Pulmonary artery (tissue), 1 donor: ENCODE measurements around a stretch of chr2.

- PRO-cap = no peak
Measured at GRCh38 chr2:191247623-191248151, 2.5 kb downstream of the MYO1B start.

GRCh38 chr2:191262875-191263799, 17.9 kb downstream of the MYO1B start:
- PRO-cap = no peak

DNA sequence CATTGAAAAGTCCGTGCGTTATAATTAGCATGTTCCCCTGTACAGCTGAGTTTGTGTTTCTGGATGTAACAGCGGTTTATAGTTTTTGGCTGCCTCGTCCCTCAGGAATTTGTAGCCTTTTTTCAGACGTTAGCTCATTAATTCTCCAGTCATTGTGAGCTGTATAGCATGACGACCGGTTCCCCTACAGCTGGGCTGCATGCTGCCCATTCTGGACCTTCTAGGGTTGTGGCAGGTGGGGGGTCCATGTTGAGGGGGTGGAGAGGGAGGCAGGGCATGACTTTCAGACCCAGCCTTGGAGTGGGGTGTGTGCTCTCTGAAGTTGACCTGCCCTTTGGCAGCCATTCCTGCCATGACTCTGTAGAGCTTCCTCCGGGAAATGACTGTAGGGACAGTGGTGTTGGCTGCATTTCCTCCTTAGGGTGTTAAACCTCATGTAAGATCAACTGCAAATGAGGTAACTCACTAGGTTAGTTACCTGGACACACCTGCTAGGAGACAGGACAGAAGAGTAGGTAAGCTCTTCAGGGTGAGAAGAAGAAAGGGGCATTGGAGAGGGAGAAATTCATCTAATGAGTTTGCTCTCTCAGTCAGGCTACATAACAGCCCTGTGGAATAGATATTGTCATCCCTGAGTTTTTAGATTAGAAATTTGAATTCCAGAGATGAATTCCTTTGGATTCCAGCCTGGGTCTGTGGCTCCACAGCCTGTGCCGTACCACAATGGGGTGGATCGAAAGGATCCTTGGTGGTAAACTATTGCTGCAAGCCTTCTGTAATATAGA, 20.7 kb downstream of the MYO1B start:
- PRO-cap = no peak

- PRO-cap = no peak
Measured at GRCh38 chr2:191436812-191437081, 191.5 kb downstream of the MYO1B start.

GRCh38 chr2:191625061-191625763, 52.7 kb upstream of the NABP1 start:
- PRO-cap = no peak

DNA sequence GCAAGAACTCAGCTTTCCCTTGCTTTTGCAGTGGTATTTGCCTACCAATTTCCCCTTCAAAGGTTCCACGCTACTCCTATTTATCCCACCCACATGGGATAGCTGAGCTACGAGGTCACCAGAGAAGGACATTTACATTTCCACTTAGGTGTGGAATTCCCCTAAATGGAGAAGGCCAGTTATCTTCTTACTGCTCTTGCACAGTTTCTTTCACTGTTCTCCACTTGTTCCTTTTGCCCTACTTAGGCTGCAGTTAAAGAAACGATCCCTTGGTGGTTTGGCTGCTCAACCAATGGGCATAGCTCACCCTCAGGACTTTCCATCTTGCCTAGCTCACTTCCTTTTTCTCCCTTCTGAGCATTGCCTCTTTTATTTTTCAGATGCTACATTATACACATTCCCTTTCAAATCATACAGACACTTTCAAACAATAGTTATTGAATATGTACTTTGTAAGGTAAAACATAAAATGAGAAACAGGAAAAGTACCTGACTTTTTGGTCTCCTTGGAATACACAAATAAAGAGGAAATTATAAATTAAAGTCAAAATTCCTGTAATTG, 11.2 kb upstream of the NABP1 start:
- PRO-cap = no peak

DNA sequence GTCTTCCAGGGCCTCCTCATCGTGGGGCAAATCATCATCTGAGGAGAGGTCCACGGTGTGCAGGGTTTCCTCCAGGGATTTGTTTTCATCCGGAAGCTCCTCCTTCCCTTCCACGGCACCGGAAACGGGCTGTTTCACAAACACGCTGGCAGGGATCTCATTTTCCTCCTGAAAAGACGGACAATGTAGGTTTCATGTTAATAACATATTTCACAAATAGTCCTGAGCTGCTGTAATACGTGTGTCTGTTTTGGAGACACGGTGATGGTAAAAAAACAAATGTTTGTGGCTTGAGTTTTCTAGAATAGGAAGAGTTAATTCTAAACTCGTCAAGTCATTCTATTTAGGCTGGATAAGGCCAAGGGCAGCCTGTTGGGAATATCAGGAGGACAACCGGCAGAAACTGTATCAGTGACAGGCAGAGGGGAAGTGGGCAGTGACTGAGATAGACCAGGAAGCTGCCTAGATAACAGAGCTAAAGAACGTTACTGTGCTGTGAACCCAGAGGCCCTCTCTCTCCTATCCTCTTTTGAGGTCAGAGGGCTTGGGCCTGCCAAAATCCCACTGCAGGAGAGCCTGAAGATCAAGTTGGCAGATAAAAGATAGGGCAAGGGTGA, 10.2 kb downstream of the CAVIN2 start:
- PRO-cap = no peak

DNA sequence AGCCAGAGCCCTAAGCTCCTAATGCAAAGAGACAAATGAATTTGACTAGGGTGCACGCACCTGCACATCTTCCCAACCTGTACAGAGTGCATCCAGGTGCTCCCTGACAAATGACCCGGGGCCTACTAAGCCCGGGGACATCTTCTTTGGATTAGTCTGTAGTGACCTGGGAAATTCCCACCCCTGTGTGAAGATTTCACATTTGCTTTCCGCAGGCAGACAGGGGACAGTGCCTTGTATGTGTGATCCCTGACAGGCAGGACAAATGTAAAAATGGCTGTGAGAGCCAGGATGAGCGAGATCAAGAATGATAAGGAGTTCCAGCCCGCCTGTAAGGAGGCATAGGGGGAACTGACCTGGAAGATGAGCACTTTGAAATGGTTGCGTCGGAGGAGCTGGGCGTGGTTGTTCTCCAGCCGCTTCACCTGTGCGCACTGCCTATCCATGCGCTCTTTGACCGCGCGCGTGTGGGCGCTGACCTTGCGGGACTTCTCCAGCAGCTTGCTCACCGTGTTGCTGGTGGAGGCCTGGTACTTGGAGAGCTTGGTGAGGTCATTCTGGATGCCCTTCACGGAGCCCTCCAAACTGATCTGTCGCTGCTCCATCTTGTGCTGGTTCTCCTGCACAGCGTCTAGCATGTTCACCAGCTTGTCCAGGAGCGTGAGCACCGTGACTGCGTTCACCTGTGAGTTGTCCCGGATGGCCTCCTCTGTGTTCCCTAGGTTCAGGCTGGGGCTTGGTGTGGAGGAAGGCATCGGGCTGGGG, 619 bp downstream of the CAVIN2 start:
- PRO-cap = no peak

DNA sequence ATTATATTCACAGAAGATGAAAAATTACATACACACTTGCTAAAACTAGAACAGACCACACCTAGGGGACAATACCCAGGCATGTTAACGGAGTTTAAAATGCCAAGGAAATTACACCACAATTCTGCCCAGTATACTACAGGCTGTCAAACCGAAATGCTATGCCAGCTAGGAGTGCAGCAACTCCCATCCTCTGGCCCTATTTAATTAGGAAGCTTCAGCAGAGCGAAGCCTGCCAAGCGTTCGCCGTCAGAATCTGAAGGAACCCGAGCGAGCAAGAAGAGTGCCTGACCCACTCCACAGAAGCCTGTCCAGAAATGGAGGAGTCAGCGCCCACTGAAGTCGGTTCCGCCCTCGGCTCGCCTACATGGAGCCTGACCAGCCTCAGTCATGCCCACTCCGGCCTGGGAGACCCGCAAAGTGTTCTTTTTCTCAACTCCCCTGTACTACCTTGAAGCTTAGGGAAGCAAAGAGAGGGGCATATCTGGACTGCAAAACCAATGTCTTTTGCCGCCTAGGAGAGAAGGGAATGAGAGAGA, 1.5 kb downstream of the TMEFF2 start:
- PRO-cap = no peak

DNA sequence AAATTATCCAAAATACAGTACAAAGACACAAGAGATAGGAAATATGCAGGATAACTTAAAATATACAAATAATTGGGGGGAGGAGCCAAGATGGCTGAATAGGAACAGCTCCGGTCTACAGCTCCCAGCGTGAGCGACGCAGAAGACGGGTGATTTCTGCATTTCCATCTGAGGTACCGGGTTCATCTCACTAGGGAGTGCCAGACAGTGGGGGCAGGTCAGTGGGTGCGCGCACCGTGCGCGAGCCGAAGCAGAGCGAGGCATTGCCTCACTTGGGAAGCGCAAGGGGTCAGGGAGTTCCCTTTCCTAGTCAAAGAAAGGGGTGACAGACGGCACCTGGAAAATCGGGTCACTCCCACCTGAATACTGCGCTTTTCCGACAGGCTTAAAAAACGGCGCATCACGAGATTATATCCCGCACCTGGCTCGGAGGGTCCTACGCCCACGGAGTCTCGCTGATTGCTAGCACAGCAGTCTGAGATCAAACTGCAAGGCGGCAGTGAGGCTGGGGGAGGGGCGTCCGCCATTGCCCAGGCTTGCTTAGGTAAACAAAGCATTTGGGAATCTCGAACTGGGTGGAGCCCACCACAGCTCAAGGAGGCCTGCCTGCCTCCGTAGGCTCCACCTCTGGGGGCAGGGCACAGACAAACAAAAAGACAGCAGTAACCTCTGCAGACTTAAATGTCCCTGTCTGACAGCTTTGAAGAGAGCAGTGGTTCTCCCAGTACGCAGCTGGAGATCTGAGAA, 976.1 kb upstream of the TMEFF2 start:
- PRO-cap = no peak

DNA sequence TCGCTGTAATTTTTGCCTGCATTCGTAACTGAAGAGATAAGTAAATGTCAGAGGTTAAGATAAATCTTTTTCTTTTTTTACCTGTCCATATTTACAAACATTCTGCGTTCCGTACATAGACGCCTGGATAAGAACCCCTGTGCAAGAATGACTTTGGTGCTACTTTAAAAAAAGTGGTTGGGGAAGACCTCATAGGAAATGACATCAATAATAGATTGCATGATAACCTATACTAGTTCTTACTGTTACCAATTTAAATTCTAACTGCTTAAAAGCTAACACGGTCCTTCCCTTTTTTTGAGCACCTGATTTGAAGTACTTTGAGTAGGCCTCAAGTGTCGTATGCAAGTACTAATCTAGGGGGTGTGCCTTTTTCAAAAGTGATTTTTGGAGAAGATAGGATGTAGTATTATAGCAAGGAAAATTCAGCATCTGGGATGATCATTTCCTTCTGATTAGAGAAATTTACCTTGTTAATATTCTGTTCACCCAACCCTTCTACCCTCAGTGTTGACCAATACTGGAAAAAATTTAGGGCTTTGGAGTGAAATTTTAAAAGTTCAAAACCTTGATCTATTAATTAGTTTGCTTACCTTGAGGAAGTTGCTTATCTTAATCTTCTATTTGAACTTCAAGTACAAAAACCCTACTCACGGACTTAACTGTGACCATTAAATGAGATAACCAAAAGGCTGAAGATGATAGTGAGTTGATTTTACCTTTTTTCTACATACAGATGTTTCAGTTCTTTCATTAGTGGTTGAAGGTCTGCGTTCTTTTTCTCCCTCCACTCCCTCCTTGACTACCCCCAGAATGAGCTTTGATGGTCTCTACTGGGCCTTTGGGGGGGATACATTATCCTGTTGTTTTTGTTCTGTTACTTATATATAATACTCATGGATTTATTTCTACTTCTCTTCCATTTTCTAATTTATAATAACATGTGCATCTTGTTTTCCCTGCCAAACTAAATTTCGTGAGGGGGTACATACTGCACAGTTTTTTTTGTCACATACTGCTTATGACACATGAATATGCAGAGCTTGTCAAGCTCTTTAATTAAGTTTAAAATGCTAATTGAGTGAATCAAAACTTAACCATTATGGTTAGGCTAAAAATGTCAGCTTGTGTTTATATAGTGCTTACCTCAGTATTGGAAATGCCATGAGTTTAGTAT, 2.4 kb downstream of the SLC39A10 start:
- PRO-cap = no peak

GRCh38 chr2:196140669-196141067, 30.7 kb downstream of the STK17B start:
- PRO-cap = no peak

- PRO-cap = no peak
Measured at GRCh38 chr2:196163111-196163707, 8.2 kb downstream of the STK17B start.

GRCh38 chr2:196189075-196189385, 17.7 kb upstream of the STK17B start:
- PRO-cap = no peak

DNA sequence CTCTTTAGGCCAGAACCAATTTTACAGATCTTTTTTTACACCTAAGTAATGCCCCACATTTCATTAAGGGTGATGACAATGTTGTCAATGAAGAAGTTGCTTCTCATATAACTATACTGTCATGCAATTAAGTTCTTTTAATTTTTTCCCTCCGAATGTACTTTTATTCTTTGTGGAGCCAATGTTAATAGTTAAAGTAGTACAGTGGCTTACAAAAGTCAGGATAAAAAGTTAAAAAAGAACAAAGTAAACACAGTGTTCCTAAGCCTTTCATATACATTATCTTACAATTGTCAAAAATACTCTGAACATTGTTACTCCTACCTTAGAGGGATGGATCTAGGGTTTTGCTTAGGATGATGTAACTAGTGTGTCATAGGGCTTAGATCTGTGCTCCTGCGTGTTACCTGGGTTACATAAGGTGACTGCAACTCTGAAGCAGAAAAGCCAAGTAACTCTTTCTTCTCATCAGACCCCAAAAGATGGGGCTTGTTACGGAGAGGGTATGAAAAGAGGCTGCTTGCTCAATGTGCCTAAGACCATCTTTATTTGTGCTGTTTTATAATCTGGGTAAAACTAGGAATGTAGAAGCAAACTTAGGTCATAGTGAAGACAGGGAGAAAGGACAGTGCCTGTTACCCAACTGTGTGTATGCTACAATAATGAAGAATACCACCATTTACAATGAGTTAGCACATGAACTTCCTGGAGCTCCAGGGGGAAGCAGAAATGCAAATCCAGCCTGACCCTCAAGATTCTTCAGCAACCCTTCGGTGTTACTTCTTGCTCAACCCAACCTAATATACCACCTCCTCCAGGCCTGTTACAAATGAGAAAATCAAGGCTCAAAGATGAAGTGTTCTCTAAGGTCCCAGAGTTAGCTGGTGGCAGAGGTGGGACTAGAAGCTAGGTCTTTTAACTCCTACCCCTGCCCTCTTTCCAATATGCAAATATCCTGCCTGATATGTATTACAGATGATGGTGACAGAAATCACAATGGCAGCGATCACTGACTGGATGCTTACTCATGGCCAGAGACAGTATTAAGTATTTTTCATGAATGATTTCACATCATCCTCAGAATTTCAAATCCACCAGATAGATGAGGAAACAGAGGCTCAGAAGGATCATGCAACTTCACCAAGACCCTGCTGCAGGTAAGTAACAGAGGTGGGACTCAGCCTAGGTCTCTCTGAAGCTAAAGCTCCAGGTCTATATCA, 42.1 kb upstream of the STK17B start:
- PRO-cap = no peak

DNA sequence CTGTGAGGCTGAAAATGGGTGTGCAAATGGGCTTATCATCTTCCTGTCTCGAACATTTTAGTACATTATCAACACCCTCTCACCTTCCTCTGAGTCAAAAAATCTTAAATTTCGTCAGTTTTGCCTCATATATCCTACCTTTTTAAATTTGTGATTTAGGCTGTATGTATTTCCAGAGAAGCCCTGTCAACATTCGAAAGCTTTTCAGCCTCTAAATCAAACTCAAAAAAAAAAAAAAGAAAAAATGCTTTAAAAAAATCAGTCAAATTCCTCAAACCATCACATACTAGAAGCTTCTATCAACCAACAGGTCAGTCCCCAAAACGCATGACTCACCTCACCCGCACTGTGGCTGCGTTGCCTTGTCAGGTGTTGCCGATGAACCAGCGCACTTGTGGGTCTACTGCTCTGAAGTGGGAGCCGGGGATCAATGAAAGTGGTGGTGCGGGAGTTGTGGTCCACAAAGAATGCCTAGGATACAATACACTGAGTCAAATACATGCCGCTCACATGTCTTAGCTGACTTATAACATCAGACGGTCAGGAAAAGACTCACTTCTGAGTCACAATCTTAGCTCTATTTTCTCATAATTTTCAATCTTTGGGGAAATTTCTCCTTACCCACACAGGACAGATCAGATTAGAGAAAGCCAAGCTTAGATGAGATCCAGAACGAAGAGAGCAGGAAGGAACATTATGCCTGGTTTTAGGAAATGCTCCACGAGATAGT, 107.0 kb upstream of the STK17B start:
- PRO-cap = no peak

- PRO-cap = no peak
Measured at GRCh38 chr2:196905383-196905735, 21.1 kb downstream of the PGAP1 start.

GRCh38 chr2:197079484-197079796, 152.9 kb upstream of the PGAP1 start:
- PRO-cap = no peak

DNA sequence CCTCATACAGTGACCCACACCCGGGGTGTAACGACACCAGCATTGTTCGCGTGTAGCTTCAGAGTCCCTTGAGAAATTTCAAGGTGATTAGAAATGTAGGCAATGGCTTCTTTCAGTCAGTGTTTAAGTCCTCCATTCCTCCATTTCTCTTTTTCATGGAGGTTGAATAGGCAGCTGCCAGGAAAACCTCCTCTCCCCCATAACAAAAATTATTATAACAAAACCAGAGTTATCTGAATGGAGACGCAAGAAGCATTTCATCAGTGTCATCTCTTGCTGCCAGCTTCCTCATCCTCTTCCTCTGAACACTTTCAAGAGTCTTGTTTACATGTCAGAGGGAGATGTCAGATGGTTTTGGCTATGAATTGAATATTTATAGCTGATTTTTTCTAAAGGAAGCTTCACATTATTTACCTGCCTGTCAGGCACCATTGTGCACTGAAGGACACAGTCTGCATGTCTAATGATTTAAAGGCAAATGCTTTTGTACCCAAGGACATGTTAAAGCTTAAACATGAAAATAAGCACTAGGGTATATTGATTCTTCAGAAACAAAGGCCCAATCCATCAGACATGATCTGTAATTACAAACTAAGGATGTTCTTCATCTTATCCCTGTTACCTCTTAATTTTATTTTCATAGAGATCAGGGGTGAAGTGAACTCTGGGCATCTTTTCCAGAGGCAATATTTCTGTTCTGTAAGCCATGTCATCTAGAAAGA, 168.9 kb downstream of the ANKRD44 start:
- PRO-cap = no peak

DNA sequence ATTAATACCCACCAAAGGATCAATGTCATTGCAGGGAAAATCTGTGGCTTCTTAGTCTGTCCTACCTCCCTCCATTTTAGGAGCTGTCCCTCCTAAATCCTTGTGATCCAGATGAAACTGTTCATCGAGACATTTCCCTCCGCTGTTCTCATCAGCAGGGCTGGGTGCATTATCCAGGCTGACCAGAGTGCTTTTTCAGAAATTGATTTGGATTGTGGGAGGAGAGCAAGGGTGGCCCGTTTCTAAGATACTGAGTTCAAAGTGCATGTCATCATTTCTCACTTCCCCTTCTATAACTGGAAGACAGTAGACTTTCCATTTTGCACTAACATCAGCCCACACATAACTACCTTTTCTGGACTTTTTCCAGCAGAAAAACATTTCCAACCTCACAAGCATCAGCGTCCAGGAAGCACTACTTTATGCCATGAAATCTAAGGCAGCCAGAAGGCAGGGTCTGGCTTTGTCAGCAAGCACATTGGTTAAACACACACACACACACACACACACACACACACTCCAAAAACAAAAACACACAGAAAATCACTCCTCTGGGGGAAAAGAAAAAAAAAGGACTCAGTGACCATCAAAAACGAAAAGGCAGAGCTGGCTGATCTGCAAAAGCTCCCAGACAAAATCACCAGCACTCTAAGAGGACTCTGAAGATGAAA, 94.1 kb downstream of the ANKRD44 start:
- PRO-cap = no peak